ENCODE results near the genes RPS13, MYOD1 and TSG101.

- PRO-cap, result no peak
CAGE:
- cytosol, long polyA minus RNA, result no peak
- cytosol, long polyA plus RNA, result no peak
- long polyA plus RNA, result no peak
- nucleus, long polyA minus RNA, result no peak
- nucleus, long polyA plus RNA, result no peak
These were observed 440 bp upstream of the PLEKHA7 start for GRCh38 chr11:17014736-17014971.

DNA sequence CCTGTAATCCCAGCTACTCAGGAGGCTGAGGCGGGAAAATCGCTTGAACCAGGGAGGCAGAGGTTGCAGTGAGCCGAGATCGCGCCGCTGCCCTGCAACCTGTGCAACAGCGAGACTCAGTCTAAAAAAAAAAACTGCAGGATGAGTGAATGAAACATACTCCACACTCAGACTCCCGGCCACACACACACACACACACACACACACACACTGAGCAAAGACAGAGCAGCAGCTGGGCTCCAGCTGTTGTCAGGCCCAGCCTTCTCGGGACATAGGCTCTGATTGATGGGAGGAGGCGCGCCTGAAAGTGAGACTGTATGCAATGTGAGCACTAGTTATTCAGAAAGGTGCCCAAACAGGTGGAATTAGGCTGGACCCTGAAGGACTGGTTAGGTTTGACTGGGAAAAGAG is 1.5 kb upstream of the PLEKHA7 start:
- PRO-cap, result no peak
CAGE:
- cytosol, long polyA minus RNA, result no peak
- cytosol, long polyA plus RNA, result no peak
- long polyA plus RNA, result no peak
- nucleus, long polyA minus RNA, result no peak
- nucleus, long polyA plus RNA, result no peak

DNA sequence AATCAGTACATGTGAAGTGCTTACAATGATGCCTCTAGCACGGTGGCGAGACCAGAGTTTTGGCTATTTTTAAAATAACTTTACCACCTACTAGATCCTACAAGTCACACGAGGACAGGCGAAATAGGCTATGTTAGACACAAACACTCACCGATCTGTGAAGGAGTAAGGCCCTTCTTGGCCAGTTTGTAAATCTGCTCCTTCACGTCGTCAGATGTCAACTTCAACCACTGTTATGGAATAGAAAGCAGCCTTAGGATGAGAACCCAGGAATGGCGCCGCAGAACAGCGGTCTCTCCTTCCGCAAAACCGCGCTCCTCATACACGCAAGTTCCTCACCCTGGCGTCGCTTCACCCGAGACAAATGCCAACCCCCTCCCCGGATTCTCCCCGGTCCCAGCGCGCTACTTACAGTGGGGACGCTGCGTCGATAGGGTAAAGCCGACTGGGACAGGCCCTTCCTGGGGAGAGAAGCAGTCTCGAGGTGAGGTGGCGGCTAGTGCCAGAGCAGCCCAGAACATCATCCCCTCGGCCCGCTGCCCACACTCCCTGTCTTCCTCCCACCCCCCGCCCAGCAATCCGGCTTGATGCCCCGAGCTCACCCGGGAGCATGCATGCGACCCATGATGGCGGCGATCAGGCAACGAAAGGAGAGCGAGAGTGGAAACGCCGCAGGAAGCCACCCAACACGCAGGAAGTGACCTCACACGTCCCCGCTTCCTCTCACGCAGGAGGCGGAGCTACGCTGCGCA is at the start of gene RPS13:
TSS of gene RPS13 (minus strand) at position 651 of the 752 bp plus-strand sequence.
- PRO-cap, result bidirectional peak, plus-strand start at position 413 of the sequence, minus-strand start at position 274 of the sequence; bidirectional peak, plus-strand start outside the sequence, minus-strand start at position 649 of the sequence
CAGE:
- cytosol, long polyA minus RNA, result no peak
- cytosol, long polyA plus RNA, result start-site peak on the minus strand centred at position 453 of the sequence, 23 bp wide, 203 and 153 reads in 2 replicates; start-site peak on the minus strand centred at position 654 of the sequence, 103 bp wide, 806 and 1,960 reads in 2 replicates
- long polyA plus RNA, result no peak
- nucleus, long polyA minus RNA, result no peak
- nucleus, long polyA plus RNA, result start-site peak on the minus strand centred at position 669 of the sequence, 63 bp wide, 286 and 170 reads in 2 replicates

DNA sequence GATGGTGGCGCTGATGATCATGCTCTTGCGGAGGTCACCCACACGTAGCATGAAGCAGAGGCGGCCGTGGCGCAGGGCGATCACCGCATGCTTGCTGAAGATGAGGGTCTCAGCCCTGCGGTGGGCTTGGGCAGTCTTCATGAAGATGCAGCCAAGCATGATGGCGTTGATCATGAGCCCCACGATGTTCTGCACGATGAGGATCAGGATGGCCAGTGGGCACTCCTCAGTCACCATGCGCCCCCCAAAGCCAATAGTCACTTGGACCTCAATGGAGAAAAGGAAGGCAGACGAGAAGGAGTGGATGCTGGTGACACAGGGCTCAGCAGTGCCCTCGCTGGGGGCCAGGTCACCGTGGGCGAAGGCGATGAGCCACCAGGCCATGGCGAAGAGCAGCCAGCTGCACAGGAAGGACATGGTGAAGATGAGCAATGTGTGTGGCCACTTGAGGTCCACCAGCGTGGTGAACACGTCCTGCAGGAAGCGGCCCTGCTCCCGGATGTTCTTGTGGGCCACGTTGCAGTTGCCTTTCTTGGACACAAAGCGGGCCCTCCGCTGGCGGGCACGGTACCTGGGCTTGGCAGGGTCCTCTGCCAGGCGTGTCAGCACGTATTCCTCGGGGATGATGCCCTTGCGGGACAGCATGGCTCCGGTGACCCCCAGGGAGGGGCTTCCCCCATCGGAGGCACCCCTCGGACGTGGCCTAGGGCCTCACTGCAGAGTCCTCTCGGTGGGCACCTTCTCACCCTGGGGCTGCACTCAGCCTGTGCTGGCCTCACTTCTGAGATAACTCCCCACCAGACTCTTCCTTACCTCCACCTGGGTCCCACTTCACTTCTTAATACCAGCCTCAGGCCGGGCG is 781 bp downstream of the KCNJ11 start:
- PRO-cap, result no peak
CAGE:
- cytosol, long polyA minus RNA, result no peak
- cytosol, long polyA plus RNA, result no peak
- long polyA plus RNA, result no peak
- nucleus, long polyA minus RNA, result no peak
- nucleus, long polyA plus RNA, result no peak

GRCh38 chr11:17719203-17719752 is at the start of gene MYOD1:
TSS of gene MYOD1 (plus strand) at chr11:17719571.
- PRO-cap, result no peak
CAGE:
- cytosol, long polyA minus RNA, result no peak
- cytosol, long polyA plus RNA, result no peak
- long polyA plus RNA, result no peak
- nucleus, long polyA minus RNA, result no peak
- nucleus, long polyA plus RNA, result no peak

DNA sequence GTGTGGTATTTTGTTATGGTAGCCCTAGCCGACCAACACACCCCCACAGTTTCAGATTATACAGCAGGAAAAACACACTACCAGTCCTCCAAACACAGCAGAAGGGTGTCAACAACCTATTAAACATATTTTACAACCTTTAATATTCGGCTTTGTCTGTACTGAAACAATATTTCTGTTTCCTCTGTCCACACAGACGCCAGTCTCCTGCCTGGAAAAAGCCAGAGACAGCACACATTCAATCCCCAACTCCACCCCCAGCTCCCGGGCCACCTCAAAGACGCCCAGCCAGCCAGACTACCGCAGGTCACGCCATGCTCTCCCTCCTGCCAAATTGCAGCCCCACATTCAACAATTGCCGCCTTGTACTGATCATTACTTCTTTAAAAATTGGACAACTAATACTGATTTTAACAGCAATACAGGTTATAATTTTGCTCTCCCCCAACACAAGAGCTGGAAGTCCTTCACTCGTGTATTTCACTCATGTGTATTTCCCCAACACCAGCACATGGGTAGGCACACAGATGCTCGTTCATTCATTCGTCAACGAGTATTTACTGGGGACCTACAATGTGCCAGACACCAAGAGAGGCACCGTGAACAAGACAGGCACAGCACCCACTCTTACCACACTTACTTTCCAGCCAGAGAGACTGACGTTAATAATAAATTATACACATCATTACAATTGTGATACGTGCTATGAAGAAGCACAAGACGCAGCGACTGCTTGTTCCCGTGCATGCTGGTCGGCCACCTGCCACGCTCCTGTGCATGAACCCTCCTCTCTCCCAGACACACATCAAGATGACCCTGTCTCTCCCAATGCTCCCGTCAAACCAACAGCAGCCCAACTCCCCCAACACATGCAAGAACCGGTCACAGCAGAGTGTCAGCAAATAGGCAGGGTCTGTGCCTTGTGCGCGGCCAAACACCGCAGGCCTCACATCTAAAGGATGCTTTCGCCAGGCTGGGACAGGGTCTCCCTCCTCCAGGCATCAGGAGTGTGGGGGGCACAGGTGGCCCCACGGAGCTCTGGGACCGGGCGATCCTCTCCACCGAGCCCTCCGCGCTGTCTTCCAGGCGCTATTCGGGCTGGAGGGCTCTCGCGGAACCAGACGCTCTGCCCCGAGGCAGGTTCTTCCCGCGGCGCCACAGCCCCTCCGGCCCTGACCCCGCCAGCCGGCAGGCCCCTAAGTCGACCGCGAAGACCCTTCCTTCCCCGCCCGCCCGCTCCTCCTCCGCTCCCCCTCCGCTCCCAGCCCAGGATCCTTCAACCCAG is 853 bp downstream of the SERGEF start:
- PRO-cap, result no peak
CAGE:
- cytosol, long polyA minus RNA, result no peak
- cytosol, long polyA plus RNA, result no peak
- long polyA plus RNA, result no peak
- nucleus, long polyA minus RNA, result start-site peak on the minus strand centred at position 880 of the sequence, 301 bp wide, 22 reads
- nucleus, long polyA plus RNA, result no peak

- PRO-cap, result no peak
CAGE:
- cytosol, long polyA minus RNA, result no peak
- cytosol, long polyA plus RNA, result no peak
- long polyA plus RNA, result no peak
- nucleus, long polyA minus RNA, result no peak
- nucleus, long polyA plus RNA, result no peak
These were observed 1.7 kb downstream of the SAA2 start for GRCh38 chr11:18246813-18247181.

- PRO-cap, result no peak
CAGE:
- cytosol, long polyA minus RNA, result no peak
- cytosol, long polyA plus RNA, result no peak
- long polyA plus RNA, result no peak
- nucleus, long polyA minus RNA, result no peak
- nucleus, long polyA plus RNA, result no peak
These were observed 3.0 kb downstream of the SAA1 start for GRCh38 chr11:18268988-18269582.

DNA sequence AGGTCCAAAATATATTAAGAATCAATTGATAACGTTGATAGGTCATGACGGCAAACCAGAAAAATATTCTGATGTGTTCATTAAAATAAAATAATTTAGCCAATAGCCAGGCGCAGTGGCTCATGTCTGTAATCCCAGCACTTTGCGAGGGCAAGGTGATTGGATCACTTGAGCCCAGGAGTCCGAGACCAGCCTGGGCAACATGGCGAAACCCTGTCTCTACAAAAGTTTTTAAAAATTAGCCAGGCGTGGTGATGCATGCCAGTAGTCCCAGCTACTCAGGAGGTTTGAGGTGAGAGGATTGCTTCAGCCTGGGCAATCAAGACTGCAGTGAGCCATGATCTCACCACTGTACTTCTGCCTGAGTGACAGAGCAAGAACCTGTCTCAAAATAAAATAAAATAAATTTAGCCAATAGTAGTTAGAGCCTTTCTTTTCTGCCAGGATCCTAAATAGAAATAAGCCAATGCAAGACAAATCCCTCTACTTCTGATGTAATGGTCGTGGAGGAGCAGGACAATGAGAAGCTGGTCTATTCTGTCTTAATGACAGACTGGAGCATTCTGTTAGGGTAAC is 12.2 kb downstream of the HPS5 start:
- PRO-cap, result no peak
CAGE:
- cytosol, long polyA minus RNA, result no peak
- cytosol, long polyA plus RNA, result no peak
- long polyA plus RNA, result no peak
- nucleus, long polyA minus RNA, result no peak
- nucleus, long polyA plus RNA, result no peak

- PRO-cap, result no peak
CAGE:
- cytosol, long polyA minus RNA, result no peak
- cytosol, long polyA plus RNA, result no peak
- long polyA plus RNA, result no peak
- nucleus, long polyA minus RNA, result no peak
- nucleus, long polyA plus RNA, result no peak
These were observed 889 bp upstream of the LDHA start for GRCh38 chr11:18393534-18393814.

DNA sequence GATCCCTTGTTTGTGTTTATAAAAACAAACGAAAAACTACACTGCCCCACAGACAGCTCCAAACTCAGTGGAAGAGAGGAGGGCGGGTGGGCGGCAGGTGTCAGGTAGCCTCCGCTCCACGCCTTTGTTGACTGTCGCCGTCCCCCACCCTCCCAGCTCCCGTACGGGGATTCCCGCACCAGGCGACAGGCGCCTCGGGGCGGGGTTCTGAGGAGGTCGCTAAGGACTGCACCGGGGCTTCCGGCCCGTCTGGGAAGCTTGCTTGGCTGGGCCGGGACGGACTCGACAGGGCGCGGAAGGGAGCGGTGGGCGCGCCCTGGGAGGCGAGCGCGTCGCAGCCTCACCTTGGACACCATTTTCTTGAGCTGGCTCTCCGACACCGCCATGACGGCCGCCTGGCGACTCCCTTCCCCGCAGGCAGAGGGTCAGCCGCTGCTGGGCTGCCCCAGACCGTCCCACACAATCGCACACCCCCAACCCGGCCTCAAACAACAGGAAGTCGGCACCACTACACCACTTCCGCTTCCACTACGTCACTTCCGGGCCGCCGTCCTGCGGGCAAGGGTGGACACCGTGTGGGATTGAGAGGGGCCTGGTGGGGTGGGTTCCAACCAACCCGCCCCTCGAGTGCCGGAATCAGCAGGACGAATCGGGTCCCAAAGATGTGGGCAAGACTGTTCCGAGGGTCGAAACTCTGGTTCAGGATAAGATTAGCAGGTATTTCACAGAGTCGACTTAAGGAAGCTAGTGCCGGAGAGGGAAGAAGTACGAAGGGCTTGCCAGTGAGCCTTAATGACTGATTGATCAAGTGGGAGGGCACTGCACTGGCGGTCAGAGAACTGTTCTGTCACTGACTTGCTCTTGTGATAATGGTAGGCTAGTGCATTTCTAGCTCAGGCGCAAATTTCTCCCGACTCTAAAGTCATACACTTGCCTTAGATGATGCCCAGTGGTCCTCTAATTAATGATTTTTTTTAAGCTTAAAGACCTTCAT is at the start of gene TSG101:
TSS of gene TSG101 (minus strand) at position 512 of the 994 bp plus-strand sequence.
- PRO-cap, result bidirectional peak, plus-strand start at position 536 of the sequence, minus-strand start at position 465 of the sequence
CAGE:
- cytosol, long polyA minus RNA, result start-site peak on the minus strand centred at position 467 of the sequence, 5 bp wide, 33 reads; start-site peak on the plus strand centred at position 670 of the sequence, 88 bp wide, 12 reads
- cytosol, long polyA plus RNA, result start-site peak on the minus strand centred at position 431 of the sequence, 101 bp wide, 175 and 247 reads in 2 replicates
- long polyA plus RNA, result start-site peak on the minus strand centred at position 462 of the sequence, 50 bp wide, 166 and 122 reads in 2 replicates
- nucleus, long polyA minus RNA, result start-site peak on the plus strand centred at position 562 of the sequence, 20 bp wide, 14 reads
- nucleus, long polyA plus RNA, result start-site peak on the minus strand centred at position 456 of the sequence, 98 bp wide, 105 and 189 reads in 2 replicates

- PRO-cap, result unidirectional peak, plus-strand start at chr11:18705818; bidirectional peak, plus-strand start at chr11:18706495, minus-strand start at chr11:18706452
CAGE:
- cytosol, long polyA minus RNA, result no peak
- cytosol, long polyA plus RNA, result no peak
- long polyA plus RNA, result no peak
- nucleus, long polyA minus RNA, result no peak
- nucleus, long polyA plus RNA, result no peak
These were observed 7.4 kb downstream of the TMEM86A start for GRCh38 chr11:18705536-18706732.

- PRO-cap, result no peak
CAGE:
- cytosol, long polyA minus RNA, result no peak
- cytosol, long polyA plus RNA, result no peak
- long polyA plus RNA, result no peak
- nucleus, long polyA minus RNA, result no peak
- nucleus, long polyA plus RNA, result no peak
These were observed 17.1 kb upstream of the CSRP3 start for GRCh38 chr11:19218714-19219392.

- PRO-cap, result no peak
CAGE:
- cytosol, long polyA minus RNA, result no peak
- cytosol, long polyA plus RNA, result no peak
- long polyA plus RNA, result no peak
- nucleus, long polyA minus RNA, result no peak
- nucleus, long polyA plus RNA, result no peak
These were observed 1.8 kb upstream of the E2F8 start for GRCh38 chr11:19242328-19243081.

GRCh38 chr11:19419050-19420221 is 178.7 kb upstream of the E2F8 start:
- PRO-cap, result no peak
CAGE:
- cytosol, long polyA minus RNA, result no peak
- cytosol, long polyA plus RNA, result no peak
- long polyA plus RNA, result no peak
- nucleus, long polyA minus RNA, result no peak
- nucleus, long polyA plus RNA, result no peak

GRCh38 chr11:19453939-19454392 is 213.2 kb upstream of the E2F8 start:
- PRO-cap, result no peak
CAGE:
- cytosol, long polyA minus RNA, result no peak
- cytosol, long polyA plus RNA, result no peak
- long polyA plus RNA, result no peak
- nucleus, long polyA minus RNA, result no peak
- nucleus, long polyA plus RNA, result no peak

- PRO-cap, result unidirectional peak, plus-strand start at chr11:19564465
CAGE:
- cytosol, long polyA minus RNA, result no peak
- cytosol, long polyA plus RNA, result no peak
- long polyA plus RNA, result no peak
- nucleus, long polyA minus RNA, result no peak
- nucleus, long polyA plus RNA, result no peak
These were observed 148.4 kb upstream of the NAV2 start for GRCh38 chr11:19564063-19564872.

GRCh38 chr11:19697565-19698157 is 15.0 kb upstream of the NAV2 start:
- PRO-cap, result no peak
CAGE:
- cytosol, long polyA minus RNA, result no peak
- cytosol, long polyA plus RNA, result no peak
- long polyA plus RNA, result no peak
- nucleus, long polyA minus RNA, result no peak
- nucleus, long polyA plus RNA, result no peak

DNA sequence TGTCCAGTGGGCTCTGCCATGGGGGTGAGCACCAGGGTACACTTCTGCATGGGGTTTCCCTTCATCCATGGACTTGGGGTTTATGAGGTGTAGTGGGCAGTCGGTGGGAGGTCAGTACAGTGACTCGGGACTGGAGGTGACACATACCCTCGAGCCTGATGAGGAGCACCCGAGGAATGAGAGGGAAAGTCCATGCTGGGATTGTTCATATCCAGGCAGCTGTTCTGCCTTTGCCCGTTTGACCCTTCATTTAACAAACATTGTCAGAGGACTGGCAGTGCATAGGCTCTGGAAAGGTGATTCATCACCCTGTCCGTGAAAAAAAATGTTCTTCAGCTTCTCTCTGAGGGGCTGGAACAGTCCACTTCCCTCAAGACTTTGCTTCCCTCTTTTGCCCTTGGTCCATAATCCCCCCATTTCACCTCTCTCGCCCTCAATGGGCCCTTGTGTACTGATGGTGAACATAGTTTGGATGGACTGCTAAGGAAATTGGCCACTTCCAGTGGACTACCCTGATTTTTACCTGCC is 2.8 kb downstream of the NAV2 start:
- PRO-cap, result bidirectional peak, plus-strand start at position 331 of the sequence, minus-strand start at position 178 of the sequence
CAGE:
- cytosol, long polyA minus RNA, result no peak
- cytosol, long polyA plus RNA, result no peak
- long polyA plus RNA, result no peak
- nucleus, long polyA minus RNA, result no peak
- nucleus, long polyA plus RNA, result no peak

- PRO-cap, result no peak
CAGE:
- cytosol, long polyA minus RNA, result no peak
- cytosol, long polyA plus RNA, result no peak
- long polyA plus RNA, result no peak
- nucleus, long polyA minus RNA, result no peak
- nucleus, long polyA plus RNA, result no peak
These were observed 40.8 kb downstream of the NAV2 start for GRCh38 chr11:19753481-19753850.

All from endothelial cell of umbilical vein (primary cell).